SP-49 (cell line): ENCODE measurements around a stretch of chr14.

GRCh38 chr14:90062157-90062619, 394 bp downstream of the KCNK13 start:
- PRO-cap, result no peak

- PRO-cap, result no peak
Measured at GRCh38 chr14:90265916-90267061, 9.9 kb downstream of the PSMC1 start.

DNA sequence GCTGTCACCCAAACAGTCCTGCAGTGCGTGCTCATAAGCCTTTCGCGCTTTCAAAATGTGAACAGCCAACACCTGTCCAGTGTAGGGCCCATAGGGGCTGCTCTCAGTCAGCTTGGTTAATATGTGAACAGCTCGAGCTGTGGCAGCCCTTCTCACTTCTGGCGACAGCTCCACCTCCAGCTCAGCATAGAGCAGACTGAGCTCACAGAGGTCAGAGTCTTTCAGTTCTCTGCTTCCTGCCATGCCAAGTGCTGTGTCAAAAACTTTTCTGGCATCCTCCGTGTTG, 32.3 kb downstream of the PSMC1 start:
- PRO-cap, result no peak

DNA sequence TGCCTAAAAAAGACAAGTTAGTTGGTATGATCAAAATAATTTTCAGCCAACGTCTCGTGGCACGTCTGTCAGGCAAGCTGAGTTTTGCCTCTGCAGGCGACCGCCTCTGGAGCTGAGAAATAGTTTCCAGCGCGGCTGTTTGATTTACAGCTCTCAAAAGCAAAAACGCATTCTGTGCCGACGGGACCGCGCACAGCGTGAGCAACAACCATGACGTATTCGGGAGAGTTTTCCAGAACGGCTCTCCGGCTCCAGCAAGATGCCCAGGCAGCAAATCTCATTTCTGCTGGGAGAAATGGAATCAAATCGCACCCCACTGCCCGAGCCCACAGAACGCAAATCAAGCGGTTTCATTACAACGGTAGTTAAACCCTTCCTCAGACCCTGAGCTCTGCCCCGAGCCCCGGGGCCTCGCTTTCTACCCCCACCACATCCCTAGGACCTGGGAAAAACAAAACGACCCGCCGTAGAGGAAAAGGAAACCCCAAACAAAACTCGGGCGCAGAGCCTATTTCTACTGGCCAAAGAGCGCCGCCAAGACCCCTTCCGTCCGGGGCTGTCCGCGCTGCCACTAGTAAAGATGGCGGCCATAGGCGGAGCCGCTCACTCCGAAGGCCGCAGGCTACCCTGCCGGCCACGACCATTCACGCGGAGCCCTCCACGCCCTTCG, 14.1 kb upstream of the CALM1 start:
- PRO-cap, result unidirectional peak, plus-strand start at position 170 of the sequence; unidirectional peak, minus-strand start at position 342 of the sequence; bidirectional peak, plus-strand start outside the sequence, minus-strand start at position 582 of the sequence

GRCh38 chr14:90404625-90404958, 7.8 kb downstream of the CALM1 start:
- PRO-cap, result no peak

DNA sequence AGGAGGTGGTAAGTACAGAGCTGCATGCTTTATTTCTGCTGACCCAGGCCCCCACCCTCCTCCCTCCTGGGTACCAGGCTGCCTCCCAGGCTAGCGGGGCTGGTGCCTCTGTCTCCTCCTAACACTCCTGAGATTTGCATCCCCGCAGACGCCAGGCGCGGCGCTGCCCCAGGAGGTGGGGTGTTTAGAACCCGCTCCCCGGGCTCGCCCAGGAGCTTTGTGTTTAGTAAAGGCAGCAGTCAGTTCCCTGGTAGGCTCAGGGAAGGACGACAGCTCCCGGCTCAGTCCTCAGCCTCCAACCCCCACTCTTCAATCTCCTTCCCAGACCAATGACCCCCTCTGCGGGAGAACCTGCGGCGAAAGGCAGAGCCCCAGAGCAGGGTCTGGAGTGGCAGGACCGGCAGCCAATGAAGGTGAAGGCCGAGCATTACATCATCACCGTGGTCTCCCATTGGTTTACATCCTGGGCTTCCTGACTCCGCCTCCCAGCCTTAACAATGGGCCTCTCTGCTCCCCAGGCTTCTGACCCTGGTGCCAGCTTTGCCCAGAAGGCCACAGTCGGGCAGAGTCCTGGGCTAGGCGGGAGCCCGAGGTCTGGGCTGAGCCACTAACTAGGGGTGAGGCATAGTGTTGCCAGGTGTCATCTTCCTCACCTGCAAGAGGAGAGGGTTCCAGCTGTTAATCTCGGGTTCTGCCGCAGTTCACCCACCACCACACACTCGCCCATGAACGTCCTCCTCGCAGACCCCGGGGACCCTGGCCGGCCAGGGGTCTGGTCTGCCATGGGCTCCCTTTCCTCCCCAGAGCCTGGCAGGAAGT, 57.5 kb downstream of the CALM1 start:
- PRO-cap, result no peak

GRCh38 chr14:90502213-90502429, 105.3 kb downstream of the CALM1 start:
- PRO-cap, result no peak

DNA sequence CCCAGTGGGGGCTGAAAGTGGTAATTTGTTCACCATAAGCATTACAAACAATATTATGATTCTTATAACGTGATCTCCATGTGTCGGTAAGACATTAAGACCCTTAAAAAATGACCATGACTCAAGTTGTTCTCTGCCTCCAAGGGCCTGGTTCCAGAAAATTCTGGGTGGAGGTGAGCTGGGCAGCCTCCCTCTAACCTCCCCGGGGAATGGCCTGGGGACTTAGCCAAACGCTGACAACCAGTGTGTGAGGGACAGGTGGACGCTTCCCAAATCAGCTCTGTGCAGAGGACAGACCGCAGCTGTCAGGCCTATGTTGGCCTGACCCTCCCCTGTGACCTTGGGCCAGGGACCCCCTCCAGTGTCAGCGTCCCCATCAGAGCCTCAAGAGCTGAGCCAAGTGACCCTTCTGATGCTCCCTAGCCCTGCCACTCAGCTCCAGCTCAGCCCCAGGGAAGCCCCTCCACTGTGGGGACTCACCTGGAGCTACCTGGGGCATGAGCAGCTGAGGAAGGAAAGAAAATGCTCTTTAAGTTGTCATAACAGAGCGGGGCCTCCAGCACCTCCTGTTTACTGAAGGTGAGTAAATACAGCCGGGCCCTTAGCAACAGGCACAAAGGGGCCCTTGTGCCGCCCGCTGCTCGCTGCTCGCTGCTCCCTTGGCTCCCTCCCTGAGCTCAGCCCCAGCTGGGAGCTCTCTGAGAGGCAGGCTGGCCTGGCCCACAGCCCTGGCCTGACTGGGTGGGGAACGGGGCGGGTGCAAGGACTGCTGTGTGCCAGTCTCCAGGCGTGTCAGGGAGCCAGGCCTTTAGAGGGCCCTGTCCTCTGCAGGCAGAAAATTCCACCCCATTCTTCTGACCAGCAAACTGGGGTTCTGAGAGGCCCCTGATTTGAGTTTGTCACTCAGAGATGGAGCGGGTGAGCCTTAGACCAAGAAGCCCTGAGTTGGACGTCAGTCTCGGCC, 116.6 kb downstream of the CALM1 start:
- PRO-cap, result no peak

DNA sequence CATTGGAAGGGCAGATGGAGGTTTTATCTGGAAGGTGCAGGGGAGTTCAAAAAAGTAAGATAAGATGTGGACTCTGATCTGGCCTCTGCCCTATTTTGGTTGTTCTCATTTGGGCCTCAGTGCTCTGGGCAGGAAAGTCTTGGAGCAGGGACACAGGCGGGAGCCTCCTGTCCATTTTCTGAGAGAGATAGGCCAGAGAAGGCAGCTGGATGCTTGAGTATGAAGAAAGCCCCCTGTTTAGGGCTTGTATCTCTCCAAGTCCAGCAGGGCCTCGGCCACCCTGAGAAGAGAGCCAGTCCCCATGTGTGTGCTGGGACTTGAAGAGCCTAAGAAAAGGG, 119.7 kb downstream of the CALM1 start:
- PRO-cap, result no peak

GRCh38 chr14:90534723-90535280, 138.0 kb downstream of the CALM1 start:
- PRO-cap, result no peak

DNA sequence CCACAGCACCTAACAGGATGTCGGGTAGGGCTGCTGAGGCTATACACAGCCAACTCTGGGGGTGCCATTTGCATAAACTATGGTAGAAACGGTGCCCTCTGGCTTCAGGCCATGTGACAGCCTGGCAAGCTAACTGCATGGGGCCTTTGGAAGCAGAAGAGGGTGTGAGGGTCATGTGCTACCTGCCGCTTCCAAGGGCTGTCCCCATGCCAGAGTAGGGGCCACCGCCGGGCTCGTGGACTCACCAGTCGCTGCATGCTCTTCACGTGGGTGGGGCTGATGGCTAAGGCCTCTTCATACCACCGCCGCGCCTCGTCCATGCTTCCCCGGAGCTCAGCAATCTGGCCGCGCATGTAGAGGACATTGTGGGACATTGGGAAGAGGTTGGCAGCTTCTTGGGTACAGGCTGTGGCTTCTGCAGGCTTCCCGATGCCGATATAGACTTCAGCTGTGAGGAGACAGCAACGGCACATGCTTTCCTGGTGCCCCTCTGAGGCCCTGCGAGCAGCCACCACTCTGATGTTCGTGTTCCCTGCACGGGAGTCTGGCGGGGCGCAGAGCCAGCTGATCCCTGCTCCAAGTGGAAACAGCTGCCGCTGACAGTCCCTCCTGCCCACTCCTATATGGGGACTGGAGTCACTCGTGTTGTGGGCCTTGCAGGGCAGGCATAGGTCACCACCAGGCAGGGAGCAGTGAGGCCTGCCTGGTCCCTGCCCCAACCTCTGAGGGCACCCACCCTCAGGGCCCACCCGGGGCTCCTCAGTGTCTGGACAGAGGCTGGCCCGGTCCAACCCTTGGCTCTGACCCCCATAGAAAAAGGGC, 181.2 kb downstream of the CALM1 start:
- PRO-cap, result no peak

DNA sequence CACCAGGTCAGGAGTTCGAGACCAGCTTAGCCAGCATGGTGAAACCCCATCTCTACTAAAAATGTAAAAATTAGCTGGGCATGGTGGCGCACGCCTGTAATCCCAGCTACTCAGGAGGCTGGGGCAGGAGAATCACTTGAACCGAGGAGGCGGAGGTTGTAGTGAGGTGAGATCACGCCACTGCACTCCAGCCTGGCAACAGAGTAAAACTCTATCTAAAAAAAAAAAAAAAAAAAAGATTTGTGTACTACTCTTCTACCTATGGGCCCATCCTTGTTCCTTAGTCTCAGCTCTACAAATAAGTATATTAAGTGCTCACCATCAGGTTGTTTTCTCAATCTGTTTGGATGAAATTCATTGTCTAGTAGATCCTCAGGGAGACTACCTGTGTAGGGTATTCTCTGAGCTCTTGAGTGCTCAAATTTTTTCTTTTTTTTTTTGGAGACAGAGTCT, 37.5 kb downstream of the RPS6KA5 start:
- PRO-cap, result no peak

DNA sequence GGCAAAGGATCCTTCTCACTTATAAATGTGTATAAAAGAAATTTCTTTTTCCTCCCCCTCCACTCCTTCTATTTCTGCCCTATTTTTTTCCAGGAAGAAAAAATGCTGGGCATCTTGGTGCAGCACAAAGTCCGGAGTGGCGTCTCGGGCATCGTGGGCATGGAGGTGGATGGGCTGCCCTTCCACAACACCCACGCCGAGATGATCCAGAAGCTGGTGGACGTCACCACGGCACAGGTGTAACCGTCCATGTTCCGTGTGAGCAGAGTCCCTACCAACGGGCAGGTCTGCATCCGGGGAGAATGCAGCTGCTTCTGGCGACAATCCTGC, 19.9 kb downstream of the GPR68 start:
- PRO-cap, result no peak

DNA sequence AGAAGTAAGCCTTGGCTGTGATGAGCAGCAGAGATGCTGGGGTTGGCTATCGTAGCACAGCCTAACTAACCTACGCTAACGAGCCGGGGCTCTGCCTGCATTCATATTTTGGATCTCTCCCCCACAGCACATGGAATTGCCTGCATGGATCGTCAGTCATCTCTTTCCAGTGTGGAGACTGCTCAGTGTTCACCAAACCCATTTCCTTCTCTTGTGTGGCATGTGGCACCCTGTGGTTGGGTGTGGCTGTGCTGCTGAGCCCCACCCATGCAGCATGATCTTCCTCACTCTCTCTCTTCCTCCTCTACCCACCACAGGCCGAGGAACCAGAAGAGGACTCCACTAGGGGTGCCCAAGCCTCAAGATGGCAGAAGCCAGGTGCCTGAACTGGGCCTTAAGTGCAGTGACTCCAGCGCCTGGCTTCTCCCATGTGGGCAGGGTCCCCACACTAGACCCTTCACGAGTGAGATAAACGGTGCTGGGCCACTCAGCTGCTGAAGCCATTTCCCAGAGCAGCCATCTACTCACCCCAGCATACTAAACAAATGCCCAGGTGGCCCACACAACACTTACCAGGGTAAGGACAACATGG, 66.8 kb upstream of the GPR68 start:
- PRO-cap, result no peak

DNA sequence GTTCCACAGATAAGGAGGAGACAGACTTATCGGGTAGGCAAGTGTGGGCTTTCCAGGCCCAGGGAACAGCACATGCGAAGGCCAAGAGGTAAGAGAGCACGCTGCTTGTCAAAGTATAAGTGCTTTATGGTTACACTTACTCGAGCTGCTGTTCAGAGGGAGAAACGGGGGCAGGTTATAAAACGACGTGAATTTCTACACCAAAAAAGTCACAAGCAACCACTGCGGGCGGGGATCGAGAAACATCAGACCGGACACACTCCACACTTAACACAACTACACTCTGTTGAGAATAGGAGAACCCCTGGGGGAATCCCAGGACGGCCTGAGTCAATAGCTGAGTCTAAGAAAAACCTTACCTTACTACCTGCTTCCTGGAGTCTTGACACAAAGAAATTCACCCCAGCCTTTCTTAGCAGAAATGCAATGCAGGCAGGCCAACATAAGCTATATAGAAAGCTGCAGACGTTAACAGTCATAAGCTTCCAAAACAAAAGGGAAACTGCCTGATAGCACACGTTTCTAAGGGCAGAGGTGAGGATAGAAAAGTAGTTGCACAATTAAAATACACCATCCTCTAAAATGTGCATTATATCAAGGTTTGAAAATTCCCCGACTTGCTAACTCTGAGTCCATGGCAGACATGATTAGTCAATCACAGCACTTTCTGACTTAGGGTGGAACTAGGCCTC, 68.2 kb downstream of the CCDC88C start:
- PRO-cap, result no peak

DNA sequence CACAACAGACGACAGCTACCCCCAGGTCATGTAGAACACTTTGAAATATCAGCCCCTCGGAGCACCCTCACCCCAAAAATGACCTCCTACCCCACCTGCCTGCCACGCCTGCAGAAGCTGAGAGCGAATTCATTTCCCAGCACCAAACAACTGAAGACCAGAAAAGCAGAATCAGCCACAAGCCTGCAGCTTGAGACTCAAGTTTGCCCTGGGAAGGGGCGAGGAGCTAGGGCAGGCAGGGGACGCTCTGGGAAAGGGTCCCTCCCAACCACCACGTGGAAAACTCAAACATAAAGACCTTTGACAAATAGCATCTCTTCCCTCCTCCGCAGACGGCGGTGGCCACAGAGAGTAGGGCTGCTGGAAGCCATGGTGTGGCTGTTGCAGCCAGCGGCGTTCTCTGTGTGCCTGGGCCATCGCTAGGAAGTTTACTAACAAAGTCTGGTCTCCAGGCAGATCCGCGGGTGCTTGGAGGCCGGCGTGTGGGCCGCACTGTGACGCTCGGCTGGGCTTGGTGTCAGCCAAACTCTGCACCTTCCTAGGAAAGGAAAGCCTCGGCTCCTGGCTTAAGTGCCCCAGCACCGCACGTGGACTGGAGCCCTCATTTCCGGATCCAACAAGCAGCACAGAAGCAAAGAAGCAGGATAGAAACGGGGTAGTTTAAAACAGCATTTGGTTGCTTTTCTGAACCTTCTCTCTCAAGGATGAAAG, 65.6 kb downstream of the CCDC88C start:
- PRO-cap, result no peak

DNA sequence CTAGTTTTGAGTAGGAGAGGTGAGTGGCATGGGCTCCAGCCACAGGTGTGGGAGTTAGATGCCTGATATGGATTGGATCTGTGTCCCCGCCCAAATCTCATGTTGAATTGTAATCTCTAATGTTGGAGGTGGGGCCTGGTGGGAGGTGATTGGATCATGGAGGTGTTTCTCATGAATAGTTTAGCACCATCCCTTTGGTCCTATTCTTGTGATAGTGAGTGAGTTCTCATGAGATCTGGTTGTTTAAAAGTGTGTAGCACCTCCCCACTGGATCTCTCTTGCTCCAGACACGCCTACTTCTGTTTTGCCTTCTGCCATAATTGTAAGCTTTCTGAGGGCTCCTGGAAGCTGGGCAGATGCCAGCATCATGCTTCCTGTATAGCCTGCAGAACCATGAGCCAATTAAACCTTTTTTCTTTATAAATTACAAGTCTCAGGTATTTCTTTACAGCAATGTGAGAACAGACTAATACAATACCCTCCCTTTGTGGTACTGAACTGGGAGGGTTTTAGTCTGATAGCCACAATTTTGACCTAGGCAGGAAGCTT, 27.8 kb upstream of the CATSPERB start:
- PRO-cap, result no peak

GRCh38 chr14:91883946-91884404, 16.6 kb upstream of the TC2N start:
- PRO-cap, result no peak

DNA sequence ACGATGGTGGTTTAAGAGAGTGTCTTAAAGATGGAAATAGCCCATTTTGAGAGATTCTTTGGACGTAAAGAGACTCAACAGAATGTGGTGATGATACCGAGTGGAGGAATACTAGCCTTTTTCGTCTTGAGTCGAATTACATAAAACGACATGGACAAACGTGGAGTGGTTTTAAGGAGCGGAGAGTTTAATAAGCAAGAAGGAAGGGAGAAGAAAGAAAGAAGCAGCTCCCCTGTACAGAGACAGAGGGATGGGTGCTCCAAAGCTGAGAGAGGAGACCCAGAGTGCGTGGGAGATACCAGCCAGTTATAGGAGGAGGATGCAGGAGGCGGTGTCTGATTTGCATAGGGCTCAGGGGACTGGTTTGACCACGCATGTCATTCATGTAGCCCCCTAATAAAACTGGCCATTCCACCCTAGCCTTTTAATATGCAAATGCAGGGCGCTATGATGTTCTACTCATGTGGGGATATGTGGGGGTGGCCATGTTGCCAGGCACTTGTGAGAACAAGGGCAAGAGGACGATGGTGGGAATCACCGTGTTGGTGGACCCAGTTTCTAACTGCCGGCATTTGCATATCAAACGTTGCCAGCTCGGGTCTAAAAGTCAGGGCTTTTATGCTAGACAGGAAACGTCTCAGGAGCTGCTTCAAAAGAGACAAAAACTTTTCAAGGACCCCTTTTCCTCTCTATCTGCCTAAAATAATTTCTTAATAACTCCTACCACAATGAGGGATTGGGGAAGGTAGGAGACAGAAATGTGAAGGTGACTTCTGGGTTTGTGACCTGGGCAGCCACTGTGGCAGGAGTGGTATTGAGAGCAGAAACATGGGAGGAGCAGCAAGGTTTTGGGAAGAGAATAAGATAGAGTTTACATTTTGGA, 2.0 kb upstream of the ATXN3 start:
- PRO-cap, result no peak

DNA sequence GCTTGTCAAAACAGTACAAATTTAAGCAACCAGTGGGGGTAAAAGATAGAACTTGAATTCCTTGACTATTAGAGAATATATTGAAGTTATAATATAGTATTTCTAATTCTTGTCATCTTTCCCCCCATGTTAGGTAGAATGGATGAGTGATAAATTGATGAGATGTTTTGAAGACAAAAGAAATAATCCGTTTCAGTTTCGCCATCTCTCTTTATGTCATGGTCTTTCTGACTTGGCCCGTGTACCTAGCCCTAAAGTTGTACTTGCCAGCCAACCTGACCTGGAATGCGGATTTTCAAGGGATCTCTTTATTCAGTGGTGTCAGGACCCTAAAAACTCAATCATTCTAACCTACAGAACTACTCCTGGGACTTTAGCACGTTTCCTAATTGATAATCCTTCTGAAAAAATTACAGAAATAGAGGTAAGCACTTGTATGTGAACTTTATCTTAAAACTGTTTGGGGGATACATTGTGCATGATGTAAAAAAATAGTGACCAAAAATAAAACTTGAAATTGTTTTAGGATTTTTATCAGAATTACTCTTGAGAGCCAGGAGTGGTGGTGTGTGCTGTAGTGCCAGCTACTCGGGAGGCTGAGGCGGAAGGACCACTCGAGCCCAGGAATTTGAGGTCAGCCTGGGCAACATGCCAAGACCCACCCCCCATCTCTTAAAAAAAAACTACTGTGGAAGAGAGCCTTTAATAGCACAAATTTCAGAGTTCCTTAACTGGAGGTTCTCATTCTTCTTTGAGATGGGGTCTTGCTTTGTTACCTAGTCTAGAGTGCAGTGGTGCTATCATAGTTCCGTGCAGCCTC, 21.3 kb downstream of the CPSF2 start:
- PRO-cap, result no peak